Pericardium (tissue), 1 donor: ENCODE data around the genes NBPF9, SV2A, PLEKHO1 and ANP32E.

- RRBS: no CpG with 5 or more reads among the region's 78 CpGs
Observed at GRCh38 chr1:149103127-149103893, at the start of gene NBPF9. Gene NBPF9, minus strand, starts transcription at chr1:149103551.

GRCh38 chr1:149113553-149114093, 10.3 kb upstream of the NBPF9 start:
- RRBS: no CpG with 5 or more reads among the region's 3 CpGs

- RRBS: no CpG with 5 or more reads among the region's 2 CpGs
Observed at GRCh38 chr1:149160456-149160871, 57.1 kb upstream of the NBPF9 start.

- RRBS: no CpG with 5 or more reads among the region's 65 CpGs
Observed at GRCh38 chr1:149176512-149177371, 73.4 kb upstream of the NBPF9 start.

DNA sequence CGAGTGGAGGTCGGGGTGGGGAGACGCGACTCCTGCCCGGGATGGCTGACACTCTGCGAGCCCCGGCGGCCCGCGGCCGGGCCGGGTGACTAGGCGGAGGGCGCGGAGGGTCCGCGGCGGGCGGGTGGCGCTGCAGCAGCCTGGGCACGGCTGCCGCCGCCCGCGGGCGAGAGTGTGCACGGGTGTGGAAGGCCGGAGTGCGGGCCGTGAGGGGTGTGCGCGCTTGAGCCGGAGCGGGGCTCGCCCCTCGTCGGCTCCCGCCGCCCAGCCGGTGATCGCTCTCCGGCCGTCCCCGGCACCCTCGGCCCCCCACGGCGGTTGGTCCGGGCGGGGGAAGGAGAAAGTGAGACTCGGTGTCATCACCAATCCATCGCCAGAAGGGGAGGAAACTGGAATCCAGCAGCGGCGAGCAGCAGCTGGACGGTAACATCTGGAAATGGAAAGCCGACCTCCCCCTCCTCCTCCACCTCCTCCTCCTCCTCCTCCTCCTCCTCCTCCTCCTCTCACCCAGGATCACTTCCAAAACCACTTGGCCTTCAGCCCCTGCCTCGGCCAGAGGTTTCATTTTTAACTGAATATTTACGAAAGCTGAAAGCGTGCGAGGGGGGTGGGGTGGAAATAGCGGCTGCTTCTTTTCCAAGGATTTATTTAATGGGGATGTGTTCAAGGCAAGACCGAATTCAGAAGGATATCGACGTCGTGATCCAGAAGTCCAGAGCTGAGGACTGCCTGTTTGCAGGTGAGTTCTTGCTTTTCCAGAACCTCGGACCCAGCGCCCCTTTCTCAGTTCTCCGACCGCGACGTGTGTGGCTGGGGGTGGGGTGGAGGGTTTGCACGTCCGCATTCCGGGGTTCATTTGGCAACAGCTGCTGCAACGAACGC, 23.4 kb downstream of the PPIAL4C start:
- RRBS: no CpG with 5 or more reads among the region's 75 CpGs

GRCh38 chr1:149607698-149608398, 24.2 kb downstream of the PPIAL4C start:
- RRBS: no CpG with 5 or more reads among the region's 66 CpGs

- RRBS: no CpG with 5 or more reads among the region's 9 CpGs
Observed at GRCh38 chr1:149633536-149634204, 50.0 kb downstream of the PPIAL4C start.

- RRBS: no CpG with 5 or more reads among the region's 7 CpGs
Observed at GRCh38 chr1:149848698-149849649, 1.9 kb upstream of the H2AC19 start.

GRCh38 chr1:149916849-149917146, 846 bp downstream of the SV2A start:
- RRBS: 0% methylated on average over 1 of the region's 6 CpGs

DNA sequence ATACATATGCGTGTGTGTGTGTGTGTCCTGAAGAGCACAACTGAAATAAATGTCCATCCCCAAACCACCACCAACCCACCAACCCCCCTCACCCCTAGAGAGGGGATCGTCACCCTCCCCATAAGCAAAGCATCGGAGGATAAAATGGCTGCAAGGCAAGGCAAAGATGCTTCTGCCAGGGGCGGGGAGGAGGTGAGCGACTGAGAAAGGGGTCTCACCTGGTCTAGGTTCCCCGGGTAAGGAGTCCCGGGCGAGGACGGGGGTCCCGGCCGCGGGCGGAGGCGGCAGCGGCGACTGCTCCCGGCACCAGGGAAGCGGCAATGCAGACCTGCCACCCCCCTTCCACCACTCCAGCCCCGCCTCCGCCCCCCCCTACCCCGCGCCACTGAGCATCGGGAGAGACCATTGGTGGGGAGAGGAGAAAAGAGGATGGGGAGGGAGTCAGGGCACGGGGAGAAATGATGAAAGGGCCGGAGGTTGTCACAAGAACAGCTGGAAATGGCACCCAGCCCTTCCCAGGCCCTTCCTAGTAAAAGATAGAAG, at the start of gene SV2A:
SV2A (minus strand) TSS at position 324 of the 543 bp plus-strand sequence.
- RRBS: 5% methylated on average over 8 of the region's 25 CpGs

DNA sequence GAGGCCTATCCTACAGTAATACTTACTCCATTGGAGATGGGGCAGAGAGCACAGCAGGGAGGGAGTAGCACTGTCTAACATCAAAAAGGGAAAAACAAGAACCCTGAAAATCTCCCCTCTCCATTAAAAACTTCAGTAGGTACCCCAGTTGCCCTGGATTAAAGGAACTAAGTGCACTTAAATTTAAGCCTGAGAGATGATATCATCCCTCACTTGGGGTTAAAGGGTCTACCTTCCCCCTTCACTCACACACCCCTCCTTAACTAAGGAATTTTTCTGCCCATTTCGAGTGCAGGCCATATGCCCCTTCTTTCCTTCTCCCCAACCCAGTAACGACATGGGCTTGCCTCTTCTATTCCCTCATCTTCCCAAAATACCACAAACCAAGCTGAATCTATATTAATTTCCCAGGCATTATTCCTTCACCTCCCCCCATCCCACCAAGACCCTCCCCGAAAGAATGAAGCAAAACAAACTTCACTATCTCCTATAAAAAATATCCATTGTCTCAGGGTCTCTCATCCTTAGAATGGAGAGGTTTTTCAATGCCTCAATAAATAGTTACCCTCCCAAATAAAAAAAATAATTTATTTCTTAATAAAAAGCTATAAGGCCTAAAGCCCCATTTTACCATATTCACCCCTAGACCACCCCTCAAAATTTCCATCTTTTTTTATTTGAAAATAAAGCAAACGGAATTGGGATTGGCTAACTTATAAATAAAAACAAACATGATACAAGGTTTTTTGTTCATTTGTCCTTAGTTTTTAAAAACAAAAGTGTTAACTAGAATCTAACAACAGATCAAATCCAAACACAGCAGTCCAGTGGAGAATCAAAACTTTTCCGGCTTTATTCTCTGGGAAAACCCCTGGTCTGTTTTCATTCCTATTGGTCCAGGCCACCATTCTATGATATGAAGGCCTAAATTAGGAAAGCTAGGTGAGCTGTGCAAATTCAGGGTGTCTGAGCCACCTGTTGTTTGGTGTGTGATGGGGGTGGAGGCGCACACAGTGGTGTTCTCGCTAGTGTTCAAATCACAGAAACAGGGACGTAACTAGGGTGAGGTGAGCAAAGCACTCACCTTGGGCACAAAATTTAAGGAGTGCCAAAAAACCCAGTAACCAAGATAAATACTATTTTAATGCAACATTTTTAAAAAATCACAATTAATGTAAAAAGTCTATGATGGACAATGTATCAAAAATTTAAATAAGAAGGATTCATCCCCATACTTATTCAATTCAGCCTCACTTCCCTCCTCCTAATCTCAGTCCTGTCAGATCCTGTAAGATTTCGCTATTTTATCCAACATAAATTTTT, 4.2 kb upstream of the MTMR11 start:
- RRBS: no CpG with 5 or more reads among the region's 9 CpGs

GRCh38 chr1:149941799-149942145, 5.1 kb upstream of the MTMR11 start:
- RRBS: no CpG with 5 or more reads among the region's 5 CpGs

DNA sequence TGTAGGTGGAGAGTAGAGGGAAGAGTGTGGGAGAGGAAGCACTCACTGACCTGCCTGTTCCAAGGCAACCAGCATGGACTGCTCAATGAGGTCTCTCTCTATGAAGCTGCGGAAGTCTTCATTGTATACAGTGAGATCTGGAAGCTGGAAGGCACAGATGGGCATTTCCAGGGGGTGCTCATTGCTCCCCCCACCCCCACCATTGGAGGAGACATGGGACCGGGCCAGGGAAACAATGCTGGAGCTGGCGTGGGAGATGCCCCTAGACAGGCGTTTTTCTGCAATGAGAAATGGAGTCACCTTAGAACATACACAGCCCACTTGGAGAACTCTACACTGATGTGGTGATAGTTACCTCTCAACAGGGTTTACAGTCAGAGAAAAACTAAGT, 30.6 kb upstream of the MTMR11 start:
- RRBS: no CpG with 5 or more reads among the region's 4 CpGs

- RRBS: no CpG with 5 or more reads among the region's 2 CpGs
Observed at GRCh38 chr1:149986385-149986966, 24.1 kb downstream of the OTUD7B start.

DNA sequence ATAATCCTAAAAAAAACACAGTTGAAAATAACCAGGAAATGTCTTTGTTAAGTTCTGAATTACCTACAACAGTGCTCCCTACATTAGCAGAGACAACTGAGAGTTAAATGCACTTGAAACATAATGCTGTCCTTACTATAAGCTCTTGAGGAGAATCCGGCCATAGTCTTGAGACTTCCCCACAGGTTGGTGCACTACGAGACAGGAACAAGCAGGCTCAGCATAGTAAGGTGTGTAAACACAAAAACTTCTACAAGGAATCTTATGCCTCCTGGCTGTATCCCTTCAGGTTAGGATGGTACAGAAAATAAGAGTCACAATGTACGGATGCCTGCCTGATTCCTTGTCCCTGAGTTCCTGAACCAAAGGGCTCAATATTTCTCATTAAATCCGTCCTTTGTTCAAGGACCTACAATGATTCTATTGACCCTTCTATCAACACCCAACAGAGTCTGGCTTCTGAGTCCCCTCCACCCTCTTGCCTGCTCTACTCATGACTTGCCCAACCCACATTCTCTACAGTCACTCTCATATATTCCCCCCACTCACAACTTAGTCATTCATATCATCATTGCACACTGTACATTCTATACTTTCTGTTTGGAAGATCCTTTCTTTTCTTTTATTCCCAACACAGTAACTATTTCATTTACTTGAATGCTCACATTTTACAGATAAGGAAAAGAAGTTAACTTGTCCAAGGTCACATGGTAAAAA, 3.8 kb downstream of the OTUD7B start:
- RRBS: no CpG with 5 or more reads among the region's 4 CpGs

DNA sequence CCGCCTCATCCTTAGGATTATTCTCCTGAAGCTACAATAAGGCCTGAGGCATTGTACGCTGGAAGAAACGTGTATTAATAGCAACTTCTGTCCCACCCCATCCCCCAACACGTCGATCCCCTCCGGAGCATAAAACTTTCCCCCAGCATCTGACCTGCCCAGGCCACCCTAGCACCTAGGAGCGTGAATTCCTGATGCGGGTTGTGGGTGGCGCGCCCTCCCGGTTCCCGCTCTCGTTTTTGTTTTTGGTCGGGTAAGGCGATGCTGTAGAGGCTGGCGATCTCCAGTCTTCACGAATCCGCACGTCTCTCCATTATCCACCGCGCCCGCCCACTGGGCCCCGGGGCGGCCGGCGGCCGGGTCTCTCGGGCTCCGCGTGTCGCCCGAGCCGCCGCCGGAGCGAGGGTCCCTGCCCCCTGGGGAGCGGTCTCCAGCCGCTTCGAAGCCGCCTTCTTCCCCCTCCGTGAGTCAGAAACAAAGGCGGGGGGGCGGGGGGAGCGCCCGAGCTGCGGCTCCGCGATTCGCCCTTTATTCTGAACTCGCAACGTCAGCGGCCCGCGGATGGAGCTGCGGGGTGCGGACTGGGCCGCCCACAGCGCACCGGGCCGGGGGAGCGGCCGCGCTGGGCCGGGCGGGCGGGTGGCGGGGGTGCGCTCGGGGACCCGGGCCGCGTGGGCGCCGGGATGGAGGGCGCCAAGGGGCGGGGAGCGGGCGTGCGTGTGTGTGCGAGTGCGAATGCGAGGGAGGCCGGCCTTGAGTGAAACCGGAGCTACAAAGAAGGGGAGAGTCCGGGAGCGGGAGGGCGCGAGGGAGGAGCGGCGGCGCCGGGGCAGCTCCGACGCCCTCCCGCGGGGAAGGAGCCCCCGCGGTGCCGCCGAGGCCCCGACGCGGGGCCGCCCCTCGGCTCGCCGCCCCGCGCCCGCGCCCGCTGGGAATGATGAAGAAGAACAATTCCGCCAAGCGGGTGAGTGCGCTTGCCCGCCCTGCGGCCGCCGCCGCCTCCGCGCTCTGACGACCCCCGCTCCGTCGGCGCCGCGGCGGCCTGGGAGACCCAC, at the start of gene PLEKHO1:
PLEKHO1 (plus strand) TSS at position 593 of the 1,055 bp plus-strand sequence.
- RRBS: 2% methylated on average over 39 of the region's 130 CpGs

- RRBS: no CpG with 5 or more reads among the region's 8 CpGs
Observed at GRCh38 chr1:150161734-150162525, 12.2 kb downstream of the PLEKHO1 start.

DNA sequence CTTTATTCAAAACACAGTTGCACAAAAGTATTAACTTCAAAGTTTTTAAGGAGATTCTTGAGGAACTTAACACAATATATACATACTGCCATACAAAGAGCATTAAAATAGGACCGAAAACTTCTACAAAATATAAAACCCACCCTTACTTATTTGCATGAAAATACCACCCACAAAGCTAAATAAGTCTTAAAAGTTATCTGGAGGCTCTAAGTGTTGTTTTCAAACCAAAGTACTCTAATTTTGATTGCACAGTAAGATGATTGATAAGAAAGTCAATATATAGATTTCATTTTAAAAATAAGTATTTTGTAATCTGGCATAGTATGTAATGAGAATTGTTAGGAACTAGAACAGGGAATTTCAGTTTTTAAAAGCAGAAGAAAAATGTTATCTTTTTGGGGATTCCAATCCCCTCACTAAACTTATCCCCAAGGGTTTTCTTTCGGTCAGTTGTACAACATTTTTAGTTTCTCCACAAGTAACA, 17.3 kb downstream of the ANP32E start:
- RRBS: no CpG with 5 or more reads among the region's 2 CpGs

- RRBS: no CpG with 5 or more reads among the region's 42 CpGs
Observed at GRCh38 chr1:150235584-150236866, at the start of gene ANP32E. Gene ANP32E, minus strand, starts transcription at chr1:150236112.